ENCODE results near the gene SFXN4.

DNA sequence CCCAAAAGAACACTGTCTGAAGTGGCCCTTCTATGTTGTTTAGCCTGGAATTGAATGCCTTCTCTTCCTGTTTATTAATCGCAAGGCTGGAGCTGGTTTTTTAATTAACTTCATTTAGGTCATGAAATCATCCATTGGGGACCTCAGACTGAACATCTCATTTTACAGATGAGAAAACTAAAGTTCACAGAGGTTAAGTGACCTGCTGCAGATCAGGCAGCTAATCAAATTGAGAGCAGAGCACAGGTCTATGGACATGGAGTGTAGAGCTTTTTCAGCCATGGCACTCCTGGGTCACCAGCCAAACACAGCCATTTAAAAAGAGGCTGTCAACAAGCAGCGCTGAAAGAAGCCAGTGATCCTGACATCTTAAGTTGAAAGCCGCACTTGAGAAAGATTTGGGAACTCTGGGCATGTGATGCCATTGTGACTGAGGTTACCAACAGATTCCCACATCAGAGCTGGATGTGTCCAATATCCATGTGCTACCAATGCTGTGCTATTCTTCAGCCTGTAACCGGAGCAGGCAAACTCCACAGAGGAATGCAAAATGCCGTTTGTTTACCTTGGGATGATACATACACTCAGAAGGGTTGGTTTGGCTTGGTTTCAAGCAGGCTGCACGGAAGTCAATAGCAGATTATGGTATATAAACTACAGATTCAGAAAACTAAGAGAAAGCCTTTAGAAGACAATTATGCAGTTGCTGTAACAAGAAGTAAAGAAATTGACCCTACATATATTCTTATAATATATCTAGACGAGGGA lies 56.2 kb upstream of the ABLIM1 start:
- PRO-cap, result no peak

DNA sequence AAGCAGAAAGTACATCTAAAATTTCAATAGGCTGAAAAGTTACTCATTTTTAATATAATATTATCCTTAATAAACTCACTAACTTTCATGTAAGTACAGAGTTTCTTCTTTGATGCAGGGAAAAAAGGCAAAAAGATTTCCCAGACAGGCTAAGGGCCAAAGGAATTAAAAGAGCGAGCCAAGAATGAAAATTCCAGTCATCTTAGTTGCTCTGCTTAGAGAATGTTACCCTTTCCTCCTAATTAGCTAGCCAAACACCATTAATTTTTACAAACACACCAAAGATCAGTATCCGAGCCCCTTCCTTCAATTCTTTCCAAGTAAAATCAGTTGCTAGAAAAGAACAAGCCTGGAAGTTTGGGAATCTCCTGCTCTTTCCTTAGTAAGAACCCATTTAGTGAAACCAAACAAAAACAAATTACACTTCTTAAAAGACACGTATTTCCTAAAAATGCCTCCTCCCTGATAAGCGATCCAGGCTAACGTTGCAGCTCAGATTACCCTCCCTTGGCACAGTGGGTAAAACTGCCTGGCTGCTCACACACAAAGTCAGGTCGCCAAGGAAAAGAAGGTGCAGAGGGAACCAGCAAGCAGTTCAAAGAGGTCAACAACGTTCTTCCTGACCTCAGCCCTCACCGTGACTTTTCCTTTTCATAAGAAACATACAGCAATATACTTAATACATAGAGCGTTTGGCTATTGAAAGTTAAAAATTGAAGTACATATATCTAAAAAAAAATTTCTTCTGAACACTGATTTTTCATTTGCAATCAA lies 57.2 kb upstream of the ABLIM1 start:
- PRO-cap, result no peak

GRCh38 chr10:114766301-114766834 lies 55.2 kb upstream of the FHIP2A start:
- PRO-cap, result no peak

DNA sequence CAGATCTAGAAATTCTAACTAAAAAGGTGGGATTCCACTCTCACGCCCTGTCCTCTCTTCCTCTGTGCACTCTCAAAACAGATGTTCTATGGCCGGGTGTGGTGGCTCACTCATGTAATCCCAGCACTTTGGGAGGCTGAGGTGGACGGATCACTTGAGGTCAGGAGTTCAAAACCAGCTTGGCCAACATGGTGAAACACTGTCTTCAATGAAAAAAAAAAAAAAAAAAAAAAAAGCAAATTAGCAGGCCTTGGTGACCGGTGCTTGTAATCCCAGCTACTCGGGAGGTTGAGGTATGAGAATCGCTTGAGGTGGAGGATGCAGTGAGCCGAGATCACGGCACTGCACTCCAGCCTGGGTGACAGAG lies 52.6 kb upstream of the FHIP2A start:
- PRO-cap, result no peak

GRCh38 chr10:114874773-114875395 lies 53.3 kb downstream of the FHIP2A start:
- PRO-cap, result bidirectional peak, plus-strand start at chr10:114875142, minus-strand start at chr10:114875125

DNA sequence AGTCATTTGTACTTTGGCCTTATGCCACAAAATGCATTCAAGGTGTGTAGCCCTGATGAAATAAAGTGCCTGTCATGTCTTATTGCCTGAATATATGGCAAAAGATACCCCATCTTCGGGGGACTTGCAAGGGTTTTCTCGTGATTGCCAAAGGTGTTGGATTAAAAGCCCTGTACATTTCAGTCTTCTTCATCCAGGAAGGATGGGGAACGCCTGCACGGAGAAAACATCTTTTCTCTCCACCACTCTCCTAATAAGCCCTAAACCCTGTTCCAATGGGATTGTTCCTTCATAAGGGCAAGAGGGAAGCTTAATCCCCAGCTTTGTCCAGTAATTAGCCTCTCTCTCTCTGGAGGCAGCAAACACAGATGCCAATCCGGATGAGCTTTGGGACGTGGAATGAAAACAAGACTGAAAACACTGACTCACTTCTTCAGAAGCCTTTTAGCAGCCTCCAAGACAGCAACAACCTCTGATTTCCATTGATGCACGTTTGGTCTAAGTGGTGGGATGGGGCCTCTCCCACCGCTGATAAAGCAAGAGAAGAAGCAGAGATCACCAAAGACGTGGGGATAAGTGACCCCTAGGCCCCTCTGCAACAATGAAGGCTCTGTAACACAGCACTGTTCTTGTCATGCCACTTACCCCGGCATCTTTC lies 5.7 kb upstream of the GFRA1 start:
- PRO-cap, result no peak

- PRO-cap, result no peak
Measured at GRCh38 chr10:116771082-116771792, 28.9 kb upstream of the HSPA12A start.

DNA sequence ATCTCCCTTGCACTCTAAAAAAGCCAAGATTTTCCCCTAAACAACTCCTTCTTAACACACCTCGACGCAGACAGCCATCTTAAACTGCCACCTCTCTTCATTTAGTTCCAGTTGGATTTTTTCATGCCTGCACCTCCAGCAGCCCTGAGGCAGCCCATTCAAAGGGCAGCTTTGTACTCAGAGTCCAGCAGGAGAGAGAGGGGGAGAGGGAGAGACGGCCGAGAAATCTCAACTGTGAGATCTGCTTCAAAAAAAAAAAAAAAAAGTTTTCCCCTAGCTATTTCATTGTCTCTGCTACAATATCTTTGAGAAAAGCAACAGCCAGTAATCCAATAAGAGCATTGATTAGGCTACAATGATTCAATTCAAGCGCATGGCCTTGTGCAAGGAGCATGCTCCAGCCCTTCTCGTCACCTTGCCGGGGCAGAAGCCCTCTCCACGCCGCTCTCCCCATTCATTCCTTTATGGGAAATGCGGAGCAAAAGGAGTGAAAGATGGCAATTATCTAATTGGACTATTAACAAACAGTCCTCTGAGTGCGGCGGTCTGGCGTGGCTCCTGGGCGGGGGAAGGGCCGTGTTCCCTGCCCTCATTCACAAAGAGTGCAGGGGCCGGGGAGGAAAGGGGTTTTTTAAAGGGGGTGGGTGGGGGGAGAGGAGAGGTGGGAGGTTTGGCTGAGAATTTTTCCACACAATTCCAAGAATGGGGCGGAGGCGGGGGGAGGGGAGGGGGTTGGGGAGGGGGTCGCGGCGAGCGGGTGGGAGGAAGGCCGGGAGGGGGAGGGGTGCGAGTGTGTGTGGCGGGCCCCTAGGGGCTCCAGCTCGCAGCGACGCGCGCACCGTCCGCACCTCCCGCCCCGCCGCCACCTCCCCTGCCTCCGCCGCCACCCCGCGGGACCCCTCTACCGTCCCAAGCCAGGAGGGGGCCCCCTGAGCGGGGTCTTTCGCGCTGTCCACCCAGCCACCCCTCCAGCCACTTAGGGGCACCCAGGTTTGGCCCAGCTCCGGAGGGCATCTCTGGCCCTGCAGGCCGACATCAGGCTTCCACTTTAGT lies 1.2 kb upstream of the VAX1 start:
- PRO-cap, result no peak

DNA sequence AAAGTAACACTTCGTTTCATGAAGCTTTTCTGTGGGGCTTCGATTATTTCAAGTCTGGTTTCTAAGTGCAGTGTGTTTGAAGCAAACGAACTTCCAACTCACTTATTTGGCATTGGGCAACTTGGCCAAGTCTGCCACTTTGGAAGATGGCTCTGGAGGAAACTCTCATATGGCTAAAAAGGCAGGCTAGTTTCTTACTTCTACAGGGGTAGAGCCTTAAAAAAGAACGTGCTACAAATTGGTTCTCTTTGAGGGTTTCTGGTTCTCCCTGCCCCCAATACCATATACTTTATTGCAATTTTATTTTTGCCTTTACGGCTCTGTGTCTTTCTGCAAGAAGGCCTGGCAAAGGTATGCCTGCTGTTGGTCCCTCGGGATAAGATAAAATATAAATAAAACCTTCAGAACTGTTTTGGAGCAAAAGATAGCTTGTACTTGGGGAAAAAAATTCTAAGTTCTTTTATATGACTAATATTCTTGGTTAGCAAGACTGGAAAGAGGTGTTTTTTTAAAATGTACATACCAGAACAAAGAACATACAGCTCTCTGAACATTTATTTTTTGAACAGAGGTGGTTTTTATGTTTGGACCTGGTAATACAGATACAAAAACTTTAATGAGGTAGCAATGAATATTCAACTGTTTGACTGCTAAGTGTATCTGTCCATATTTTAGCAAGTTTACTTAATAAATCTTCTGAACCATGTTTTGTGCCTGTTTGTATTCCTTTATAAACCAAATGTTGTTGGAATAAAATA lies 38.0 kb downstream of the SLC18A2 start:
- PRO-cap, result no peak

DNA sequence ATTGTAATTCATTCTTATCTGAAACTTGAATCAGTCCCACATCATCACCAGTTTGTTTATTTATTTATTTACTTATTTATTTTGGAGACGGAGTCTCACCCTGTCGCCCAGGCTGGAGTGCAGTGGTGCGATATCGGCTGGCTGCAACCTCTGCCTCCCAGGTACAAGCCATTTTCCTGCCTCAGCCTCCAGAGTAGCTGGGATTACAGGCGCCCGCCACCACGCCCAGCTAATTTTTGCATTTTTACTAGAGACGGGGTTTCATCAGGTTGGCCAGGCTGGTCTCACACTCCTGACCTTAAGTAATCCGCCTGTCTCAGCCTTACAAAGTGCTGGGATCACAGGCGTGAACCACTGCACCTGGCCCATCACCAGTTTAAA lies 4.1 kb downstream of the PDZD8 start:
- PRO-cap, result no peak

- PRO-cap, result no peak
Measured at GRCh38 chr10:117496560-117497032, 46.0 kb upstream of the EMX2 start.

DNA sequence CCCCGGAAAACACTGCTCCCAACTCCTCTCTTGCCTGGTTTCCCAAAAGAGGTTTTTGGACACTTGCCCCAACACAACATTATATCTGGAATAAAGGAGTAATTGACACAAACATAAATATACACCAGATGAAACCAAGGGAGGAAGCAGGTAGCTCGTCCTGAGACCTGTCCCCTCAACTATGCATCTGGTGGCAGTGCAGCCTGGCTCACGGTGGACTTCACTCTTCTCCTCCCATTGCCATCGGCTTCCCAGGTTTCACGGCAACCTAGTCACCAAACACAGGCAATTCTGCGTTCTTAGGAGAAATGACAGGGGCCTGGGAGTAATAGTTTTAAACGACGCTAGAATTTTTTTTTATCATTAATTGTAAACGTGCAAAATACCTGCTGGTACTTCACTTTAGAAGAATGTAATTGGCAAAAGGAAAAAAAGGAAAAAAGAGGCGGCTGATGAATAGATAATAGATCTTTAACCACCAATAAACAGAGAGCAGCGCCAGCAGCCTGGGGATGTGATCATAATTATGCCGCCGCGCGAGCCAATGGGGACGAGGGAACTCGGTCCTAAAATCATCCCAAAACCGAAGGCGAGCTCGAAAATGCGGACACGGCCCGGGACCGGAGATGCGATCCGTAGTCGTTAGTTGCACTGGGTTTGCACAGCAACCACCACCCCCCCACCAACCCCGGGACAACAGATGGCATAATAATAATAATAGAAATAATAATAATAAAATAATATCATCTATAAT lies 1.5 kb upstream of the EMX2 start:
- PRO-cap, result no peak

- PRO-cap, result no peak
Measured at GRCh38 chr10:117761740-117762133, 219.2 kb downstream of the EMX2 start.

GRCh38 chr10:118021808-118022935 lies 24.6 kb downstream of the RAB11FIP2 start:
- PRO-cap, result no peak

DNA sequence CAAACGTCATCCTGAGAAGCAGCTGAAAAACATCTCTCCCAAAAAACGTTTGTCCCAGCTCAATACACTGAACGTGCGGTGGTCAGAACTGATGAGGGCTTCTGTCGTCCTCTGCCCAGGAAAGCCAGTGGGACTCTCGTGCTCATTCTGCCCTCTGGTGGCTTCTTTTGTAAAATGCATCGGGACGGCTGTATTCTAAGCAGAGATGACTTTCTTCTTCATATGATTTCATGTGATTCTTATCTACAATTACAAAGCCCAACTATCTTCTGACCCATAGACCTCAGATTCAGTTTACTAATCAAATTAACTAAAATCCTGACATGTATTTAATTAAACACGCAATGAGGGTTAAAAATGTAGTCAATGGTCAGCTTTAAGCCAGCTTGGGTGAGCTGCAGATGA lies 117.5 kb upstream of the FAM204A start:
- PRO-cap, result no peak

DNA sequence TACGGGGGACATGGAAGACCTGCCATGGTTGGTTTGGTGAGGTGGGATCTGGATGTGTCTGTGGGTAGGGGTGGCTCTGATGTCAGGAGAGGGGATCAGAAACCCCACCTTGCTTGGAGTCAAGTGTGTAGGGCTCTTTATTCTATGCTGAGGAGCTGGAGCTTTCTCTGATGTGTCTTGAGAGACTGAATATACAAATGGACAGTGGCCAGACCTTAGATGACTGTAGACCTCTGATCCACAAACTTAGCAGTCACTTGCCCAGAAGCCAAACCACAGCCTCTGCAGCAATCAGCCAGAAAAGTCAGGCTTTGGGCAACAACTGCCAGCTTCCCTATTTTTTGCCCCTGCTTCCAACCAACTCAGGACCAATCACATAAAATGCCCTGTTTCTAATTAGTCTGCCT lies 37.6 kb upstream of the CACUL1 start:
- PRO-cap, result no peak

- PRO-cap, result no peak
Measured at GRCh38 chr10:118959953-118960429, 69.5 kb upstream of the NANOS1 start.

- PRO-cap, result no peak
Measured at GRCh38 chr10:119041870-119043068, 12.8 kb downstream of the NANOS1 start.

DNA sequence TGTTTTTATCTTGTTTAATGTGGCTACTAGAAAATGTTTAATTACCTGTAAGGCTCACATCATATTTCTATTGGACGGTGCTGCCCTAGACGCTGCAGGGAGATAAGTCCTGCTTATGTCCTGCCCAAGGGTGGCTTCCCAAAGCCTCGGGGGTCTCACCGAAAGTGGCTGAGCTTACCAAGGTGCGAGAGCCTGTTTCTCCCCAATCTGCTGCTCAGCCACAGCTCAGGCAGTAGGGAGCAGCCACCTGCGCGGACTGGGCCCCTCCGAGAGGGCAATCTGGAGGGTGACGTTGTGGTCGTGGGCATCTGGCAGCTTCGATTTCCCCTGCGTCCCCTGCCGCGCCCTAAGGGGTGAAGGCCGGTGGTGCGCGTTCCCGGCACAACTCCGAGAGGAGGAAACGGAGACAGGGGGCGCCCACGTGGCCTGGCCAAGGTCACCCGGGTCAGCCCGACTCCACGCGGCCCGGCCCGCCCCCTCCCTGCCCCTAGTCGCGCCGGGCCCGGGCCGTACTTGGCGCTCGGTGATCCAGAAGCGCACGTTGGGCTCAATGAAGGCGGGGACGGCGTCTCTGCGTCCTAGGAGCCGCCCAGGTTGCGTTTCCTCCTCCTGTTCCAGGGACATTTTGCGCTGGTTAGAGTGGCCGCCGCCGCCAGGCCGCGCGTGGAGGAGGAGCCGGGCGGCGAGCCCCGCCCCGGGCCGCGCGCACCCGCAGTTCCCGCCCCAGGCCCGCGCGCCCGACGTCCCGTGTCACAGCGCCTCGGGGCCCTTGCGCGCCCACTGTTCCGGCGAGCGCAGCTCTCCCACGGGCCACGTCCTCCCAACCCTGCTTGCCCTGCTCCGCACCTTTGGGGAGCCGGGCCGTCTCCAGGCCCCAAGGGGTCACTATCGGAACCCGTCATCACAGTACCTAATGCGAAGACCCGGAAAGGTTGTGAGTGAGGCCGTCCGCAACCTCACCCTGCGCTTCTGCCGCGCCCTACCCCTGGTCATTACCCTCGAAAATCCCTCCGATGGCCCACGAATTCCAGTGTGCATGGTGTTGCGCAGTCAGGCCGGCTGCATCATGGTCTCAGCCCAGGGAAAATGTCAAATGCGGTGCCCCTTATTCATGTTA lies at the start of gene SFXN4:
Gene SFXN4, minus strand, starts transcription at position 691 of the 1,117 bp plus-strand sequence.
- PRO-cap, result unidirectional peak, plus-strand start at position 141 of the sequence; bidirectional peak, plus-strand start at position 382 of the sequence, minus-strand start at position 338 of the sequence; bidirectional peak, plus-strand start at position 753 of the sequence, minus-strand start at position 636 of the sequence

DNA sequence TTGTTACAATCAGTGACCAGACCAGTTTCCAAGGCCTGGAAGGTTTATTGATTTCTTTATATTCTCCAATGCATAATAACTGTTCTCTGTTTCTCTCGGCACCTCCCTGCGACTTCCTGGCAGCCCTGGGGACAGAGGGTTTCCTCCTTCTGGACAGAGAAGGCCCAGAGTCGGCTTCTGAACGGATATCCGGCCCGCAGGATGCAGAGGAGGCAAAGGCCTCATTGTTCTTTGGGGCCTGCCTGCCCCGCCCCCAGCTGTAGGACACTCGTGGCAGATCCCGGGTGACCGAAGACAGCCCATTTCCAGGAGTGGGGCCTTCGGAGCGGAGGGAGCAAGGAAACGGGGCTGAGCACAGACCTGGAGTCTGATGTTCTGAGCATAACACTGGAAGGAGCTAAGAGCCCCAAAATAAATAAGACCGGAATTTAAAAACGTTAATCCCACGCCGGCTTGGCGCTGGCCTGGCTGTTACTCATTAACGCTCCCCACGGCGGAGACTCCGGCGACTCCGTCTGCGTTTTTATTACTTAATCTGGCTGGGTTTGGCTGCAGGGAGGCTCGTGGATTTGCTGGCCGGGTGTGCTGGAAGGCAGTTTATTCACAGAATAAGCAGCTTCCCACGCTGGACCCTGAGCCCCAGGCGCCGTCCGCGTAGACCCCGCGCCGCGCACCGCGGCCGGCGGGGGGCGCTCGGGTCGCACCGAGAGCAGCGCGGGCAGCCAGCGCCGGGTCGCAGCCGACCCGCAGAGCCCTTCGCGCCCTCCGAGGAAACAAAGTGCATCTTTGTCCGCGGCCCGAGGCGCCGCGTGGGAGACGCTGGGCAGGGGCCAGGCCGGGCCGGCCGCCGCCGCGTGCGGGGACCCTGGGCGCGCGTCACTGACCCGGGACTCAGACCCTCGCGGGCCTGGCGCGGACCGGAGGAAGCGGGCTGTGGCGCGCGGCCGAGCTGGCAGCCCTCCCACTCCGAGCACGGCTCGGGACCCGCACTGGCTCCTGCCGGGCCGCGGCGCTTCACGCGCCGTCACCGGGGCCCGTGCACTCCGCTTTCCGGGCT lies 849 bp upstream of the GRK5 start:
- PRO-cap, result unidirectional peak, plus-strand start at position 783 of the sequence; bidirectional peak, plus-strand start at position 964 of the sequence, minus-strand start at position 991 of the sequence

All from WTC11 (cell line).